Thoracic aorta endothelial cell (primary cell): ENCODE measurements around a stretch of chr2.

DNA sequence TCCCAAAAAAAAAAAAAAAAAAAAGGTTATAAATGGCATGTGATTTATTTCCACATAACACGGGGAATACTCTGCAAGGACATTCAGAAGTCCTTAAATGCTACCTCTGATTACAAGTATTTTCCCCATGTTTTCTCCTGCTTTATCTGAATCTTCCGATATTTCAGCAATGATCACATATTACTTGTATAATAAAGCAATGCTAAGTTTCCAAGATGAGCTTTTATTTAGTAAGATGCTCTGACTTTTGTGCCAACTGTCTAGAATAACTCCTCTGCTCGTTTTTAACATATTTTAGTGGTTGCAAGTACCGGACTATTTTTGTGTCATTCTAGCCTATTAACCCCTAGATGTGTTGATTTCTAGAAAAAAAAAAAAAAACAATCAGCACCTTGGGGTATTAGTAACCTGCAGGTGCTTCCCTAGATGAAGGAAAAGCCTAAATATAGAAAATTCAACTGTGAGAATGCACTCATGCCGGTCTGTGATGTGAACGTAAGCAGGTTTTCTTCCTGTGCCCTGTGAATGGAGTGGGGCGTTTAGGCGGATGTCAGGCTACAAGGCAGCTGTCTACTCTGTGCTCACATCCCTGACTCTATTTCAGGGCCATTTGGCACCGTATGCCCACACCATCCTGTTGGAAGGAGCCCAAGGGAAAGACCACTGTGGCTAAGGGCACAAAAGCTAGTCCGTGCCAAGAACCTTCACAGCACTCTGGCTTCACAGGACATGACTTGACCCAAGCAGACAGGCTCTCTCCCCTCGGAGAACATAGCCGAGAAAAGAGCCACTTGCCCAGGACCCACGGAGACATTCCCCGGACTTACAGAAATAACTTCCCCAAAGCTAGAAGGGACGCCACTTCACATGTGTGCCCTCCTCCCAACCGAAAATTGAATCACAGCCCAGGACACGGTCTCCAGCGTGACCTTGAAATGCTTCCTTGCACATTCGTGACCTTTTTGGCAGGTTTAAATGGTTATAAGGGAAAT is 61.0 kb upstream of the AGAP1 start:
- CAGE, long polyA plus RNA, result no peak

DNA sequence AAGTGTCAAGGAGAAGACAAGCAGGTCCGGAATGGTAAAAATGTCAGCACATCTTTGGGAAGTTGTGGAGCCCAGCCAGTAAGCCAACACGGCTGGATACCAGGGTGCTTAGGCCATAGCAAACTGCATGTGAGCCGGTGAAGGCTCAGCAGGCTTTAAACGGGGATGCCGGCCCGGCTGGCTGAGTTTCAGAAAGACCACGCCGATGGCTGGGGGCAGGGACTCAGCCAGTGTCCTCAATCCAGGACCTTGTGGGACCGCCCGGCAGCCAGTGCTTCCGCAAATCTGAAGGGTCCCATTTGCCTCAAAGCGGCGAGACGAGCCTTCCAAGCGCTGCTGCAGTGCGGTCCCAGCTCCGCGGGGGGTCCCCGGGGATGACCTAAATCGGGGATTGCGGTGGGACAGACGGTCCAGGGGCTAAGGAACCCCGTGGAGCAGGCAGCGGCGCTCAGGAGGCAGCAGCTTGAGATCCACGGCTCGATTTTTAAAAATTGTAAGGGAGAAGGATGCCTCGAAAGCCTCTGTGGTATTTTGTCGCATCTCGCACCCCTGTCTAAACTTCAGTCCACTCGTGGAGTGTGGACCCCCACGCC is 849 bp upstream of the AGAP1 start:
- CAGE, long polyA plus RNA, result no peak

DNA sequence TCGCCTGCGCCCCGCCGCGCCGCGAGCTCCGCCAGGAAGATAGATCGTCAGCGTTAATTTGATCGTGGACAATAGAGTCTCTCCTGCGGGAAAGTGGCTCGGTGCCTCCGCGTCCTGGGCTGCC is 1.0 kb downstream of the AGAP1 start:
- CAGE, long polyA plus RNA, result no peak

DNA sequence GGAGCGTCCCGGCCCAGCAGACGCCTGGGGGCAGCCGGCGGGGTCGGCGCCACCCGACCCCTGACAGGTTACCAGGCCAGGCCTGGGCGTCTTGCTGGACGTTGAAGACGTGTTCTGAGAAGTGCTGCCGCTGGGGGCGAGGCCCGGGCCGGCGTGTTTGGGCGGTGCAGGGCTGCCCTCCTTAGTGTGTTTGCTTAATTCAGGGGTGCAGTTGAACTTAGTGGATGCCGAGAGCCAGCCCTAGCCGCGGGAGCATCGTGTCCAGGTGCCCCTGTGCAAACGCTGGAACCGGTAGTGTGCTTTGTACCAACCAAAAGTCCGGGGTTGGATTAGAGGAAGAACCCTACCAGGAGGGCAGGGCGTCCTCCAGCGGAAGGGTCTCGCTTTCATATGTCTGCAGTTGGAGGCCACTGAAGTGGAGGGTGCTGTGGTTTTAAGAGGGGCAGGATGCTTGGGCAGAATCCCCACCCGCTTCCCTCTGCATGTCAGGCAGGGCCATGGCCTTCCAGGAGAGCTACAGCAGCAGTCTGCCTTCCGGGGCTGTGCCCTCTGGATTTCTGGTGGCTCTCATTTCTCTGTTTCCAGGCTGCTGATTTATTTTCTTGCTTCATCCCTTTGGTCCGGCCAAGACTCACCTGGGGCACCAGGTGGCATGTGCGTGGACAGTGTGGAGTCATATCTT is 1.4 kb downstream of the AGAP1 start:
- CAGE, long polyA plus RNA, result no peak

- CAGE, long polyA plus RNA, result no peak
These were observed 147.4 kb downstream of the AGAP1 start for GRCh38 chr2:235641101-235641814.

DNA sequence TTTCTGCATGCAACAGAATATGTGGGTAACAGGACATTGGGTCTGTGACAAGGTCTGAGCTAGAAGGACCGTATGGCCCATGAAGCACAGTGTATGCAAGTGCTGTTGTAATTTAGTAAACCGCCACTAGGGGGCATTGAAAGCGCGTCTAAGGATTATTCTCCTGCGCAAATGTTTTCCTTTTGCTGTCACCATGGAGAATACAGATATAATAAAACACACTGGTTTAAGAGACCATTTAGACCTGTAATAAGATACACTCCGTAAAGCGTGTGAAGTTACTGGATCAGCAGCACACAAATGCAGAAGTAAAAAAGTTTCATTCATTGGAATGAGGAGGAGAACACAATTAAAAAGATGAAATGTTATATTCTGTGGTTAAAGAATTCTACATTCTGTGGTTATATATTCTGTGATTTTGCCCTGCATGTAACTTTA is 272.4 kb downstream of the AGAP1 start:
- CAGE, long polyA plus RNA, result no peak

GRCh38 chr2:235914348-235915323 is 253.6 kb downstream of the GBX2 start:
- CAGE, long polyA plus RNA, result no peak

DNA sequence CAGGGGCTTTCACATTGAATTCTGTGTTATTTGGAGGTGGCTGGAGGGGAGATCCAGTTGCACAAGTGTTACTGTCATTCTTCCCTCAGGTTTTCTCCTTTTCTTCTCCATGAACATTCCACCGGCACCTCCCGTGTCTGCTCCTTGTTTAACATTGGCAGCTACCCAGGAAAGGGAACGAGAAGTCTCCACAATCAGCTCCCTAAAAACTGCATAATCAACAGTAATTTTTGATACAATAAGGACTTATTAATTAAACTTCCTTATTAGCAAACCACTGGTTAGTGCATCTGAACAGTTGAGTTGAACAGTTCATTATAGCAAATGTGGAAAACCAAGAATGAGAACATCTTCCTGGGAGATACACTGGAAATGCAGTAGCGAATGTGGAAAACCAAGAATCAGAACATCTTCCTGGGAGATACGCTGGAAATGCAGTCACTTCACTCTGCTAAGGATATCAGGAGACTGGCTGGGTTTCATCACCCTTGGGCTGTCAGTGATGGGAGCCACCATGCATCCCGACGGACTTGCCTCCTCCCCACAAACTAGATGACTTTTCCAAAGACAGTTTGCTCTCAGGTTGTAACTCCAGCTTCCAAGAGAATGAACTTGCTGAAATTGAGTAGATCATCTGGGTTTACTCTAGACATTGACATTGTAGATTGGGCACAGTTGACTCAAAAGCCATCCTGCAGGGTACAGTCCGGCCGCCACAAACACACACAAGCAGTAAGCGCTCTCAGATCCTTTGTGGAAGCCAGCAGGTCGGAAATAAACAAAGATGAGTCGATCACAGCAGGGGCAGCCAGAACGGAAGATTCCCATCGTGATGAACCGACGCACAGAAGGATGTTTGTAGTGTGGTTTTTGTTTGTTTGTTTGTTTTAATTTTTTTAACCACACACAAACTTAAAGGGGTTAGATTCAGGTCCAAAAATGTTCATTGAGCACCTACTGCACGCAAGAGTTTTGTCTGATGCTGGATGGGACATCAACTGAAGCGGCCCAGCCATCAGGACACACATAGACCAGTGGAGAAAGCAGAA is 192.2 kb downstream of the GBX2 start:
- CAGE, long polyA plus RNA, result no peak

DNA sequence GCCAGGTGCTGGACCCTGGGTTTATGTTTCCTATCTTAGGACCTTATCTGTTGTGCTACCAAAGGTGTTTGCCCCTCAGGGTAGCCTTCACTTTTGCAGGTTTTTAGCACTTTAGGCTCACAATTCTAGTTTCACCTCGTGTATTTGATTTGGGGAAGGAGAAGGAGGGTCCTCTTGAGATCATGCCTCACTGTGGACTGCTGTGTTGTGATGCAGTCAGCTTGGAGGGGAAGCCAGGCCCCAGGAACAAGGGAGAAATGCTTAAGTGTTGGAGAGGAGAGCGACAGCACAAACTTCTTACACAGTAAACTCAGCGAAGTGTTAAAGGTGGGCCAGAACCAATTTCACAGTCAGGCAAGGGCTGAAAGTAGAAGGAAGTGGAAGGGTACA is 137.7 kb downstream of the GBX2 start:
- CAGE, long polyA plus RNA, result no peak

GRCh38 chr2:236388999-236389875 is 118.0 kb downstream of the IQCA1 start:
- CAGE, long polyA plus RNA, result no peak

DNA sequence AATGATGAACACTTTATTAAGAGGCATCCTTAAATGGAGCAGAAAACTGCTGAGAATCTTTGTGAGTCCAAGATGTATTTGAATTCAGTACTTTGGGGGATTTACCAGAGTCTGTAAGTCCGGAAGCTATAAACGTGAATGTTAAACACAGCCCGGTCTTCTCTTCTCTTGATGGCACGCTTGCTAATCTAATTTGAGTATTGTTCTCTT is 663 bp downstream of the ACKR3 start:
- CAGE, long polyA plus RNA, result no peak

GRCh38 chr2:236570624-236571016 is 995 bp downstream of the ACKR3 start:
- CAGE, long polyA plus RNA, result no peak

- CAGE, long polyA plus RNA, result no peak
These were observed 117.7 kb upstream of the COPS8 start for GRCh38 chr2:236967904-236968567.

GRCh38 chr2:237141364-237141784 is 55.7 kb downstream of the COPS8 start:
- CAGE, long polyA plus RNA, result no peak

DNA sequence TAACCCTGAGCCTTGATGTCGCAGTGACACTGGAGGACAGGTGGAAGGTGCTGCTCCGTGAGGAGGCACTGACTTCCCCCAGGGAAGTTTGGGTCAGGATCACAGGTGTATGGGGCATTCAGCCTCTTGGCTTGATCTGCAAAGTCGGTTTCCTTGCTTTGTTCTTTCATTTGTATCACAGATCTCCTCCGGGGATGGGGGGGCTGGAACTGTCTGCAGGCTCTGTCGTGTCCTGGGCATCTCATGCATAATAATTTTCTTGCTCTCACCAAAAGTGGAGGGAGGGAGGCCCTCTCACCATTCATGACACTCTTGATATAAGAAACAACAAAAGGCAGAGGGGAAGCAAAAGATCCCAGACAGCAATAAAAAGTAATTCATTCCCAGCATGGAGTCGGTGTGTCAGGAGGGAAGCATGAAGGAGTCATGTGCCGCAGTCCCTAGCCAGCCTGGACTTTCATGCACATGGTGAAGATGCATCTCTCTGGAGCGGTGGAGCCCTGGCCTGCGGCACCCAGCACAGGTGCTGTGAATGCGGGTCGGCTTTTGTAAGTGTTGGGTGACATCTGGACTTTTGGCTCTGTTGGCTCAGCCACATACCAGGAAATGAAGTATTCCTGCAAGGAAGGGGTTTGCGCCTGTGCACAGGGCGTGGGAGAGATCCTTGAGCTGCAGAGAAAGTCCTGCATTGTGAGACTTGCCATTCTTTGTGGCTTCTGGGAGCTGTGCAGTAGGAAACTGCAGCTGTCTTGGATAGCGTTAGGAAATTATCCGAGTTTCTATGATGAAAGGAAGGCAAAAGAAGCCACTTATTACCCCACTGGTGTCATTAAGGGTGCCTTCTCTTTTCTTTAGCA is 119.3 kb downstream of the COPS8 start:
- CAGE, long polyA plus RNA, result no peak

GRCh38 chr2:237234054-237234824 is 148.6 kb downstream of the COPS8 start:
- CAGE, long polyA plus RNA, result no peak

DNA sequence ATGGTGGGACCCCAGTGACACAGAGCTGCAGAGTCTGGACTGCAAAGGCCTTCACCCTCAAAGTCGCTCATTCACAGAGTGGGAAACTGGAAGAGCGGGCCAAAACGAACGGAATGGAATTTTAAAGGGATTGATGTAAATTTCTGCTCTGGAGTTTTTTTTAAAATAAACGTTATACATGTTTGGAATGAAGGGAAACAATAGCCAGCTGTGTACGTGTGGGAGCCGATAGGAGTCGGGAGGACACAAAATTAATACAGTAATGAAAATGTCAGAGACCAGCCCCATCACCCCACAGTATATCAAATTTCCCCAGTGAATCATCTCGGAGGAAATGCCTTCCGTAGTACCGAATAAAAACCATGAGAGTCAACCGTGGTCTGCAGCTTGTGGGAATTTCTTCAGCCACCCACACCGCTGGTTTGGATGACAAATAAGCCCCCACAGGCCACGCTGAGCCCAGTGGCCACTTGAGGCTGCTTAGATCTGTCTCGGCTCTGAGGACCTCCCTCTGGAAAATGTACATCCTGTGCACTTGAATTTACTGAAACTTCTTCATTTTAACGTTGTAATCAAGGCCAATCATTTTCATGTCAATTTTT is 133.8 kb downstream of the COL6A3 start:
- CAGE, long polyA plus RNA, result no peak

GRCh38 chr2:237296865-237297323 is 117.1 kb downstream of the COL6A3 start:
- CAGE, long polyA plus RNA, result no peak

GRCh38 chr2:237517500-237518150 is 30.6 kb downstream of the MLPH start:
- CAGE, long polyA plus RNA, result no peak

DNA sequence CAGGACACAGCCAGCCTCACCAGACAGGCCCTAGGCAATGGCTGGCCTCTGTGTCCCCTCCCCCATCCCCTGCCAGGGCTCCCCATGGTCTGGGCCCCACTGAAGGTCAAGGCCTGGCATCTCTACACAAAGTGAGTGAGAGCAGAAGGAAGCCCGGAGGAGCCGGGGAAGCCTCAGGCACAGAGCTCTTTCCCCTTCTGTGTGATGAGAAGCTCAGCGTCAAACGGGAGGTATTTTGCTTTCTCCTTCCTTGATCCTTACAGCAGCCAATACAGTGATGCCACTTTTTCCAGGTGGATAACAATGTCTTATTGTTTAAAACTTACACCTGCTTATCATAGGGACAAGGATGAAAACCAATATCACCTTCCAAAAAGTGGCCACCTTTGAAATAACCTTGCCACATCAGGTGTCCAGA is 6.5 kb downstream of the PRLH start:
- CAGE, long polyA plus RNA, result no peak